Paraaortic lymph node (tissue), 1 donor: ENCODE measurements around the genes CYP8B1, ZNF35 and CLEC3B.

- PRO-cap, result no peak
These were observed 14.5 kb downstream of the ZBTB47 start for GRCh38 chr3:42667663-42668734.

DNA sequence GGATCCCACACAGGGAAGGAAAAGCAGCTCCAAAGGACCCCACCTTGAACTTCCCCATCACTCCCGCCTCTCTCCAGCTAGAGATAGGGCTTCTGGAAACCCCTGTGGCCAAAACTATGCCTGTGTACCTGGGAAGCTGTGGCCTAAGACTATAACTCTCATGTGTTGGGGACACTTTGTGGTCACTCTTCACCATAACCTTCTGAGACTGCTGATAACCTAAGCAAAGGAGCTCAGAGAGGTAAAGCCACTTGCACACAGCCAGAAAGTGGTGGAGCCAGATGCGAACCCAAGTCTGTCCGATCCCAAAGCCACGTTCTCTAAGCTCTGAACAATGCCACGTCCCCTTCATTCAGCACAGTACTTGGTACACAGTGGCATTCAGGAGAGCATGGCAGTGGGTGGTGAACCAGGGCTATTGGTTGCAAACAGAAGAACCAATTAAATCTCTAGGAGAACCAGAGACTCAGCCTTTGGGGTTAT lies 15.6 kb upstream of the KLHL40 start:
- PRO-cap, result no peak

GRCh38 chr3:42780735-42781848 lies 8.0 kb upstream of the CCDC13 start:
- PRO-cap, result no peak

- PRO-cap, result no peak
These were observed at the start of gene CYP8B1 for GRCh38 chr3:42875725-42876411. TSS of gene CYP8B1 (minus strand) at chr3:42875879.

DNA sequence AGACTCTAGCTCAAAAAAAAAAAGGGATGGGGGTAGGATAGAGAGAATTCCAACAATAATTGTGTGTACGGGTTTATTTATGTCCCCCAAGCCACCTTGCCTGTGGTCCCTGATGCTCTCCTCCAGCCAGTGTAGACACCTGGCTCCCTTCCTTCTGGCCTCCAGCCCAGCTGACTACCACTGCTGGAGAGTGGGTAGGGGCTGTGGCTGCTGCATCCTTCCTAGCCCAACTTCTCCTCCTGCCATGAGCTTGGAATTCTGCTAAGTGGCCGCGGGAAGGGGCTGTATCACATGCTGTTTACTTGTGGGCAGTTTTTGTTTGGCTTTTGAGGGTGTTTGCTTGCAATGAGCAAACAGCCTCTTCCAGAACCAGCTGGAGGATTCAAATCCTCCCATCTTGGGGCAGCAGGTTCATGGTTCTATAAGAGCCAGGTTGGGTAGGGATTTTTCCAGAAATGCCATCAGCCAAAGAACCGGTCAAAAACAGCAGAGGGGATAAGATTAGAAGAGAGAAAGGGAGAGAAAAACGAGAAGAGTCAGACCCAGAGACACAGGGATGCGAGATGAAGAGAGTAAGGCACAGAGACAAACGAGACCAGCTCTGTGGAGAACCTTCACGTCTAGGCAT lies 9.0 kb downstream of the GASK1A start:
- PRO-cap, result no peak

DNA sequence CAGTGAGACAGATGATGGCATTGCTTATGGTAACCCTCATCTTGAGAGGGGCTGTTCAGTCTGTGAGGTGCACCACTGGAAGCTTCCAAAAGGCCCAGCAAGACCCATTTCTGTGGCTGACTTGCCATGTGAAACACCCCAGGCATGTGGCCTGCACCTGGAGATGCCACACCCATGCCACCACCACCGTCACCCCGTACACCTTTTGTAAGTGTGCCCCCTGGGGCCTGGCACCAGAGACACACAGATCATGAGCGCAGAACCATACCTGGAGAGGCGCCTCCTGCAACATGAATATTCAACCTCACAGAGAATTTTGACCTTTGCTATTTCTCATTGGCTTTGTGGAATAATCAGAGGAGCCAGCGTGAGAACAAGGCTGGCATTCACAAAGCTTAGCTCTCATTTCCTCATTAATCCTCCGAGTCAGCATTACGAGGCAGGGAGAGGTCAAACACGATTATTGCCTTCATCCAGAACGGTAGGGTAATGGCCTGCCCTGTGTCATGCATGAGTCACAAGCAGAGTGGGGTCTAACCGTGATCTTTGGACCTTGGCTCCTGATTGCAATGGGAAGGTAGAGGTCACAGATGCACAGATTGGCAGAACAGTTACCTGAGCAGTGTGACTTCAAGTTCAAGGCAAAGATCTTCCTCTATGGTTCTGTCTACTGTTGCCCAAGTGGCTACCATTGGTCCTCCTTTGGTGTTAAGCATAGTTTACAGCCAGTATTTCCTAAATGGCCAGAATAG lies 73.0 kb upstream of the POMGNT2 start:
- PRO-cap, result no peak

DNA sequence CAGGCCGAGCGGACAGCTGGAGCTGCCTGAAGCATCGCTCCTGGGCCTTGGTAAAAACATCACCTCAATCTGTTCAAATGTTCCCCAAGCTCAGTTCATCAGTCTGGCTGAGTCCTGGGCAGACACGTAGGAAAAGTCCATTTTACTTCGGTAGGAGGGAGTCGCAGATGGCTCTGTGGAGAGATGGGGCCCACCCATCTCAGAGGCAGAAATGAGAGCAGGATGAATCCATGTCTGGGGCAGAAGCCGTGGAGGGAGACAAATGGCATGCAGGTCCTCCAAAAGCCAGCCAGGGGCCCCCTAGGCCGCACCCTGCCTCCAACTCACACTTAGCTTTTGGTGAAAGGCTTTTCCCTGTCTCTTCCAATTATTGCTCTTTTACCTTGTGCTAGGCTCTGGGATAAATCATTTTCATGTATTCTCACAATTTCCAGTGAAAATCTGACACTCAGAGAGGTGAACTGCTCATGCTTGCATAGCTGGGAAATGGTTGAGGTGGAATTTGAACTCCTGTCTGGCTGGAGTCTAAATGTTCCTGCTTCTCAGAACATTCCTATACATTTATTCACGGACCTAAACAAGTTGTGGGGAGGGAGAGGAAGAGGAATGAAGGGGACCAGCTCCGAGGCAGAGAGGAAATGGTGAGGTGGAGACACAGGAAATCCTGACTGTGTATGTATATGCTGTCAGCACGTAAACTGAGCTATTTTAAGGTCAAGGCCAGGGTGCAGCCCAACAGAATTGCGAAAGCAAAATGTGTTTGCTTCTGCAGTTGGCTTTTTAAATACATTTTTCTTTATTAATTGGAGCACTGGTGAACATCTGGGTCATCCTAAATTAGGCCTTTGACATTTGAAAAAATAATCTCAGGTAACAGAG lies 73.9 kb upstream of the POMGNT2 start:
- PRO-cap, result bidirectional peak, plus-strand start at position 711 of the sequence, minus-strand start at position 627 of the sequence

DNA sequence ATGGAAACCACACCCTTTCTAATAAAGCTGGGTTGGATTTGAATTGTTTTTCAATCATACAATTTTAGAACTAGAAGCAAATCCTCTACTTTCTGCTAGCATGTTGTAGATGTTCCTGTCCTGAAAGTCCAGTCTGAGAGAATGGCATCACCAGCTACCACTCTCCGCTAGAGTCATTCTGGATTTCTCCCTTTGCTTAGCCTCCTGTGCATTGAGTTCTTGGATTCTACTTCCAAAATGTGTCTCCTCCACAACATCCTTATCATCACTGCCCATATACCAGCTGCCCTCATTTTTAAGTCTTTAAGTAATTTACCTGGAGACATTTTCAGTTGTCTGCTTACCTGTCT lies 3.9 kb downstream of the SNRK start:
- PRO-cap, result no peak

GRCh38 chr3:43418329-43419181 lies 132.2 kb downstream of the SNRK start:
- PRO-cap, result no peak

GRCh38 chr3:43624599-43625388 lies 3.0 kb upstream of the ANO10 start:
- PRO-cap, result no peak

DNA sequence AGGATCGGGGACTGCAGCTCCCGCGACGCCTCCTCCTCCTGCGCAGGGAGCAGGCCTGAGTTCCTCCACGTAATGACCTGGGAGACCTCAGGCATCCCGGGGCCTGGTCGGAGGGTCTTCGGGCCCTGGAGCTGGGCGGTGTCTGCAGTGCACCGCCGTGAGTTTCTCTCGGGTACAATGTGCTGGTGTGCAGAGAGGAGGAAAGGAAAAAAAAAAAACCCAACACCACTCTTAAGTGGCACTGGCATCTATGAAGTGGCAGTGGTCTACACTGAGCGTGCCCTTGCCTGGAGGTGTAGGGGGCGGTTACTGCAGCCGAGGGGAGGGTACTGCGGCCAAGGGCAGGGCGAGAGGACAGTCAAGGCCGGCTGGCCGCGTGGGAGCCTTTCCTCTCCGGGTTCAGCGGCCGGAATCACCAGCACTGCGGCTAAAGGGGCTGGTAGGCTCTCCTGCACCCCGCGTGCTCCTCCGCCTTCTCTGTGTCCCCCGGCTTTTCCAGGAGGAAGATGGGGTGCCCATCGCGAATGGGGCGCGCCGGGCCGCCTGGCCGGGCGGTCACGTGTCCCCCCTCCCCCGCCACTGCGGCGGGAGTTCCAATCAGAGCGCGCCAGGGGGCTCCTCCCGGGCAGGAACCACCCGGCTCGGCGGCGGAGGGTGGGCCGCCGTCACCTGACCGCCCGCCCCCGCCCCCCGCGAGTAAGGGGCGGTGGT lies 243.0 kb upstream of the TOPAZ1 start:
- PRO-cap, result bidirectional peak, plus-strand start outside the sequence, minus-strand start at position 581 of the sequence

GRCh38 chr3:44339234-44339406 lies 554 bp downstream of the TCAIM start:
- PRO-cap, result no peak

- PRO-cap, result no peak
These were observed 17.1 kb downstream of the TCAIM start for GRCh38 chr3:44355687-44356075.

GRCh38 chr3:44412104-44413021 lies 65.1 kb downstream of the ZNF445 start:
- PRO-cap, result no peak

GRCh38 chr3:44648045-44649360 lies at the start of gene ZNF35:
TSS of gene ZNF35 (plus strand) at chr3:44648732.
- PRO-cap, result unidirectional peak, plus-strand start at chr3:44648742

DNA sequence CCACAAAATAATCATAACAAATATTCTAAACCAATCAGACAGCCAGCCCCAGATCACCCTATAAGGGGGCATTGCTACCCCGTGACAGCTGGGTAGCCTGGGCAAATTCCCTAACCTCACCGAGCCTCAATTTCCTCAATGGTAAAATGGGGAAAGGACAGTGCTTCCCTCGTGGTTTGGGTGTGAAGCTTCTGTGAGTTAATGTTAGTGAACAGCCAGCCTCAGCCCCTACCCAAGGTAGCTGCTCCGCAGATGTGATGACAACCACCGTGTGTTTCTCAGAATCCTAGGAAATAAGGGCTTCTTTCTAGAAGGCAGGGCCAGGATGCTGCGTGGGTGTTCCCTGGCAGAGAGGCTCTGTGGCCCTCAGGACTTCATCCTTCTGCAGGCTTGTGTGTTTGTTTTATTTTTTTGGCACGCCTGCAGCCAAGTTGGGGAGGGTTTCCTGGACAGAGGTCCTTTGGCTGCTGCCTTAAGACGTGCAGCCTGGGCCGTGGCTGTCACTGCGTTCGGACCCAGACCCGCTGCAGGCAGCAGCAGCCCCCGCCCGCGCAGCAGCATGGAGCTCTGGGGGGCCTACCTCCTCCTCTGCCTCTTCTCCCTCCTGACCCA lies at the start of gene CLEC3B:
Gene CLEC3B (plus strand): TSS at position 500 of the 612 bp plus-strand sequence.
- PRO-cap, result unidirectional peak, plus-strand start at position 500 of the sequence

GRCh38 chr3:45139423-45139879 lies 6.7 kb downstream of the CDCP1 start:
- PRO-cap, result no peak

- PRO-cap, result no peak
These were observed 14.3 kb downstream of the TMEM158 start for GRCh38 chr3:45211639-45212386.

DNA sequence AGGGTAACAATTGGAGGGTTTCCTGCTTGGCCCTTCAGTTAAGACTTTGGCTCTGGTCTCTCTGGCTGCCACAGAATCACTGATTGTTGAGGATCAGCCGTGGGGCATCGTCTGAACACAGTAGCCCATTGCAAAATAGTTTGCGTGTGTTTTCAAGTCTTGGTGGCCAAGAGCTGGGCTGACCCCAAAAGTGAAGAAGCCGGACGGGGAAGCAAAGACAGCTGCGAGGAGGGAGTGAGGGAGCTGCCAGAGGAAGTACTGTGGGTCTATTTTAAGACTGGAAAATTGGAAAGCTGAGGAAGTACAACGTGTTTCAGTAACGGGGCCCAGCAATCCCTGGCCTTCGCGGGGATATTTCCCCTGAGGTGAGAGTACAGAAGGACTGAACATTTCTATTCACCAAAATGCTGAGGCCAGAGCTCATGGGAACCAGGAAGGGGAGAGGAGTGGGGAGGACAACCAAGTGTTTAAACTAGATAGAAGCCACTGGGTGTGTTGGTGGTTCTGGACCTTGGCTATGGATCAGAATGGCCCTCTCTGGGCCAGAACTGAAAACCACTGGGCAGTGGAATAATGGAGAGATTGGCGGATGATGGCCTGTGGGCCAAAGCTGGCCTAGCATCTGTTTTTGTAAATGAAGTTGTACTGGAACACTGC lies 34.2 kb upstream of the LIMD1 start:
- PRO-cap, result no peak

- PRO-cap, result no peak
These were observed 1.5 kb upstream of the LIMD1 start for GRCh38 chr3:45592835-45593609.